ENCODE measurements around the genes TAS2R60 and OR6B1.

GRCh38 chr7:141685284-141685971 lies 16.5 kb downstream of the DENND11 start:
- RRBS: no CpG with 5 or more reads among the region's 26 CpGs

DNA sequence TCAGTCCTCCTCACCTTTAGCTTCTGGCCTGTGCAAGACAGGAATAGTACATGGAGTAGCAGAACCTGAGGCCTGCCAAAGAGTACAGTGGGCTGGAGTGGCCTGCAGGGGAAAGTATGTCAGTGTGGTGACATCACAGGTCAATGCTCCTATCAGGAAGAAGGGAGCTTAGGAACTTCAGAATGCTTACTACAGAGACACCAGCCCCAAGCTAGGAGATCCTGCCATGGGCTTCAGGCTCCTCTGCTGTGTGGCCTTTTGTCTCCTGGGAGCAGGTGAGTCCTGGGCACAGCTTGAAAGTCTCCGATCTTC lies 133.8 kb upstream of the PRSS58 start:
- RRBS: no CpG with 5 or more reads among the region's 1 CpG

DNA sequence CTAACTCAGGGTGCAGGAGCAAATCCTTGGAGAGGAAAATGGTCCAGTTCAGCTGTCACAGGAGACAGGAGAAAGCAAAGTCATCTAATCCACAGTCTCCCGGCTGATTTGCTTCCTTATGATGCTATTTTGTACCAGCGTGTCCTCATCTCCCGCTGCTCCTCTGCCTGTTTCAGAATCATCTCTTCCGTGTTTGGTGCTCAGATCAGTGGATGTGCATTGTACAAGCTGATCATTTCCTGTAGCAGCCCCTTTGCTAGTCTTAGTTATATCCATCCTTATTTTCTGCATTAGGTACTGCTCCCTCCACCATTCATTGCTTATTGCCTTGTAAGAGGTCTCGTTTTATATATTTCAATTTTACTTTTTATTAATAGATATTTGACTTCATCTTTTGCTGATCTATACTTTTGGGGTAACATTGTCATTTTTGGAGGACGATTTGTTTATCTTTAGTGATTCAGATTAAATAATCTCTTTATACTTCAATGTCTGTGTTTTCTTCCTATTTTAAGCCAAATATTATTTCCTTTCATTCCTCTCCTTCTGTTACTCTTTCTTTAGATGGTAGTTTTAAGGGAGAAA lies 220.0 kb upstream of the PRSS58 start:
- RRBS: no CpG with 5 or more reads among the region's 6 CpGs

DNA sequence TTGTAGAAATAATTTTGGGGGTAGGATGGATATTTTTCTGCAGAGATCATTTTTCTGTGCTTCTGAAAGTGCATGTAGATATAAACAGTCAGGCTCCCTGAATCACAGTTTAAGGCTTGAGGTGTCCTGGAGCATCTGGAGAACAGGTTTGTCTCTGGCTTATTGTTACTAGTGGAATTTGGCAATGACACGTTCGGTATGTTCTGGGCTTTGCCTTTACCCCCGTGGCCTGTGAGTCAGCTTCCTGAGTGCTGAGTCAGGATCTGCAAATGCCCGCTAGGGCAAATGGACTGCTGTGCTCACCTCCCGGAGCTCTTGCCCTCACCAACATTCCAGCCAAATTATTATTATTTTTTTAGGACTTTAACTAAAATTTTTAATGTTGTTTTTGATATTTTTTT lies 192.6 kb upstream of the PRSS1 start:
- RRBS: no CpG with 5 or more reads among the region's 5 CpGs

- RRBS: no CpG with 5 or more reads among the region's 6 CpGs
Observed at GRCh38 chr7:142711735-142712049, 37.6 kb upstream of the PRSS1 start.

DNA sequence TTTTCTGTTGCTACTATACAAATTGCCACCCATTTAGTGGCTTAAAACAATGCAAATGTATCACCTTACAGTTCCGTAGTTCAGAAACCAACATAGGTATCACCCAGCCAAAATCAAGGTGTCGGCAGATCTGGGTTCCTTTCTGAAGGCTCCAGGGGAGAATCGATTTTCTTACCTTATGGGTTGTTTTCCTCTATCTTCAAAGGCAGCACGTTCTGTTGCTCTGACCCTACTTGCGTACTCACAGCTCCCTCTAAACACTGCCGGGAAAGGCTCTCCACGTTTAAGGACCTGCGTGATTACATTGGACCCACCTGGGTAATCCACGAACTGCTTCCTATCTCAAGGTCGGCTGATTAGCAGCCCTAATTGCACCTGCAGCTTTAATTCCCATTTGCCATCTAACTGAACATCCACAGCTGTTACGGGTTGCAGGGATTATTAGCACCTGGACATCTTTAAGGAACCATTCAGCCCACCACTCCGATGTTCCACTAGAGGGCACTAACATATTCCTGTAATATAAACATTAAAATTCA lies 37.2 kb upstream of the PRSS1 start:
- RRBS: no CpG with 5 or more reads among the region's 12 CpGs

- RRBS: no CpG with 5 or more reads among the region's 27 CpGs
Observed at GRCh38 chr7:142782996-142783646, 12.4 kb downstream of the PRSS2 start.

- RRBS: no CpG with 5 or more reads among the region's 5 CpGs
Observed at GRCh38 chr7:142938323-142938744, 950 bp upstream of the LLCFC1 start.

- RRBS: no CpG with 5 or more reads among the region's 3 CpGs
Observed at GRCh38 chr7:143049500-143049951, 2.6 kb upstream of the OR6V1 start.

DNA sequence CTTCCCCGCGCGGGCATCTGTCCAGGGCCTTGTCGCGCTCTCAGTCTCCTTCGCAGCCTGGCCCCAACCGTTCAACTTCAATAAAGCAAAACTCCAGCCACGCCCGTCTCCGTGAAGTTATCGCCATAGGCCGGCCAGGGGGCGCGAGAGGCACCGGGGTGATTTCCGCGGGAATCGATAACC lies 311 bp upstream of the CASP2 start:
- RRBS: no CpG with 5 or more reads among the region's 18 CpGs

DNA sequence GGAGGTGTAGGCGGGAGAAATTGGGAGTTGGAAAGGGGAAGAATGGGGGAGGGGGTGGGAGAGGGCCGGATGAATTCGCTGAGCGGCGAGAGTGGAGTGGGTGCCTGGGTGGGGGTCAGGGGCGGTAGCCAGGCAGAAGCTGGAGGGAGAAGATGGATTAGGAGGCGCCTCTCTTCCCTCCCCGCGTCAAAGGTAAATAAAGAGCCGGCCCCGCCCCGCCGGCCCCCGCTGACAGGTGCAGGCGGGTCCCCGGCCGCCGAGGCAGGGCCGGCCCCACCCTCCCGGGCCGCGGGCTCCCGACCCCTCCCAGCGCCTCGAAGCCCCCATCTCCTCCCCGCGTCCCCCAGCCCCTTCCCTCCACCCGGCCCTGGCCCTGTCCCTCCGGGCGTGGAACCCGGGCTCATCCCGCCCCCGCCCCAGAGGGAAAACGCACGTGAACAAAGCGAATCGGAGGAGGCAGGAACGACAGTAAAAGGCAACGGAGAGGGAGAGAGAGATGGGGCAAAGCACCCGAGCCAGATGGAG lies 868 bp downstream of the FAM131B start:
- RRBS: 3% methylated on average over 10 of the region's 40 CpGs

- RRBS: 2% methylated on average over 29 of the region's 45 CpGs
Observed at GRCh38 chr7:143381410-143381802, 261 bp downstream of the ZYX start.

- RRBS: 87% methylated on average over 8 of the region's 21 CpGs
Observed at GRCh38 chr7:143387352-143388031, 6.3 kb downstream of the ZYX start.

DNA sequence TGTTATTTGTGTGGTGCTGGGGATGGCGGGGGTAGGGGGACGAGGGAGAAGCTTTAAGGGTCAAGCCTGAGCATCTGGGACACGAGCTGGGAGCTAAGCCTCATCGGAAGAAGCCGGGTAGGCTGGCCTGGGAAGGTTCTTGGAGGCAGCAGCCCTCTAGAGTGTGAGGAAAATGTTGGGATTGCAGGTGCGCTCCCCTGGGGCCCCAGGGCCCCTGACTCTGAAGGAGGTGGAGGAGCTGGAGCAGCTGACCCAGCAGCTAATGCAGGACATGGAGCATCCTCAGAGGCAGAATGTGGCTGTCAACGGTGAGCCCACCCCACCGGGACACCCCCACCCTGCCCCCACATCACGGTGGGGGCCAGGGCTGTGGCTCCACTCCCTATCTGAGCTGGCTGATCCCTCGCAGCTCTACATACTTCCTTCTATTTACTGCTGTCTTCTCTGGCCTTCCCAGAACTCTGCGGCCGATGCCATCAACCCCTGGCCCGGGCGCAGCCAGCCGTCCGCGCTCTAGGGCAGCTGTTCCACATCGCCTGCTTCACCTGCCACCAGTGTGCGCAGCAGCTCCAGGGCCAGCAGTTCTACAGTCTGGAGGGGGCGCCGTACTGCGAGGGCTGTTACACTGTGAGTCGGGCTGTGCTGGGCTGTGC lies 7.0 kb downstream of the ZYX start:
- RRBS: no CpG with 5 or more reads among the region's 23 CpGs

DNA sequence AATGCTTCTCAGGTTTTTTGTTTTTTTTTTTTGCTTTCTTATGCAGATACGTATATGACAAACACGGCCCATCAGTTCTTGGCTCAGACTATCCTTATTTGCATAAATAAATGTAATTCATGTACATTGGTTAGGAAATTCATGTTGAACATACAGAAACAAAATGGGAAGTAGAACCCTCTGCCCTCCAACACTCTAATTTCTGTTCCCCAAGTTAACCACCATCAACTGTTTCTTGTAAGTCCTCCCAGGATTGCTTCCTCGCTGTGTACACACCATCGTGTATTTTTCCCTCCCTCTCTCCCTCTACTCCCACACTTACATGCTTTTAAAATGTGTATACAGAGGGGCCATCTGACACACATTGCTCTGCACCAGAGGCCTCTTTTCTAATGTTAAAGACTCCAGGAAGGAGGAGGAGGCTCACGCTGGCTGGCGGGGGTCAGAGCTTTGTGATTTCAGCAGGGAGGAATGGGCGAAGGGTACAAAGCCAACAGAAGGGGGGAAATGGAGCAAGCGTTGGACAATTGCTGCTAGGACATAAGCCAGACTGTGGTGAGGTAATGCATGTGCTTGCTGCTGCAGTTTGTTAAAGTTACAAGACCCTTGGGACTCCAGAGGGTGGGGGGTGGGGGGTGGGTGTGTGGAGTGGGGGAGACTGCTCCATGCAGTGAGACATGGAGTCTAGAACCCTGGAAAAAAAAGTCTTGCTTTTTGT lies 1.9 kb upstream of the EPHA1 start:
- RRBS: no CpG with 5 or more reads among the region's 8 CpGs

GRCh38 chr7:143443279-143443664 lies at the start of gene TAS2R60:
TSS of gene TAS2R60 (plus strand) at chr7:143443453.
- RRBS: no CpG with 5 or more reads among the region's 7 CpGs

- RRBS: no CpG with 5 or more reads among the region's 2 CpGs
Observed at GRCh38 chr7:143491954-143492242, 14.2 kb downstream of the TAS2R41 start.

DNA sequence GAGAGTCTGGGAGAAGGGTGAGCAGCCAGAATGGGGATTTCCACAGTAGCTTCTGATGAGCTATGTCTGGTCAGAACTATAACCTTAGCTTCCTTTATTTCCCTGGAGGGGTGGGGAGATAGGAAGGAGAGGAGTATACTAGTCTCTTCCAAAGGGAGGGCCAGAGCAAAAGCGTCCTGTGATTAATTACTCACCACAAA lies 41.8 kb downstream of the TAS2R41 start:
- RRBS: no CpG with 5 or more reads among the region's 1 CpG

DNA sequence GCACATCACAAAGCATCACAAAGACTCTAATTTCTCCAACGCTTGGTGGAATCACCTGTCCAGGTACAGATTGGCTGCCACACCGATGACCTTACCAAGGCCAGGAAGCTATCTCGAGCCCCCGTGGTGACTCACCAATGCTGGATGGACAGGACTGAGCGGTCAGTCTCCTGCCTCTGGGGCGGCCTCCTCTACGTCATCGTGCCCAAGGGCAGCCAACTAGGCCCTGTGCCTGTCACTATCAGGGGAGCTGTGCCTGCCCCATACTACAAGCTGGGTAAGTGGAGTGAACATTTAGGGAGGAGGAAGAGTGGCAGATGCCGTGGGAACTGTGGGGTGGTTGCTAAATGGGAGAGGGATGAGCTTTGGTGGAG lies 55.4 kb upstream of the CTAGE6 start:
- RRBS: no CpG with 5 or more reads among the region's 9 CpGs

DNA sequence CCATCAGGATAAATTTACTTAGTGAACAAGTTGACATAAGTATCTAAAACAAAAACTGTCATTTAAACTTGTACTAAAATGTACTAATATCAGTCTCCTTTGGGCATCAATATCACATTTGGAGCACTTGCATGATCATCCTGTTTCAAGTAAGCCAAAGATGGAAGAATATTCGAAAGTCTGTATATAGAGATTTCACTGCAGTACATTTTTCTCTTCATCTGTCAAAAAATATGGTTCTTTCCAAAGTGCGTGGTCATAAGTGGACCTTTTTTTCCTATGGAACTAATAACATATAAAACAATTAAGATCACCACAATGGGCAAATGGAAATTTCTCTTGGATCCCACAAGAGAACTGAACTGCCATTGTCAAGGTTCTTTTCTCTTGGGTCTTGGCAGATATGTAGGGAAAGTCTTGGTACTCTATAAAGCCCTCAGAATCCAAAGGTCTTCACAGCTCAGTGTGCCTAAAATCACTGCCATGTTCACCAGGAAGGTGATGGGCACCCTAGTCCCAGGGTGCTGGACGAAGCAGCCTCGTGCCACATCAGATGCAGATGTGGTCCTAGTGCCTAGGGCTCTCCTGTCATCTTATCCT lies at the start of gene OR6B1:
OR6B1 (plus strand) TSS at position 446 of the 600 bp plus-strand sequence.
- RRBS: no CpG with 5 or more reads among the region's 4 CpGs